ENCODE data around the gene TEX13C.

DNA sequence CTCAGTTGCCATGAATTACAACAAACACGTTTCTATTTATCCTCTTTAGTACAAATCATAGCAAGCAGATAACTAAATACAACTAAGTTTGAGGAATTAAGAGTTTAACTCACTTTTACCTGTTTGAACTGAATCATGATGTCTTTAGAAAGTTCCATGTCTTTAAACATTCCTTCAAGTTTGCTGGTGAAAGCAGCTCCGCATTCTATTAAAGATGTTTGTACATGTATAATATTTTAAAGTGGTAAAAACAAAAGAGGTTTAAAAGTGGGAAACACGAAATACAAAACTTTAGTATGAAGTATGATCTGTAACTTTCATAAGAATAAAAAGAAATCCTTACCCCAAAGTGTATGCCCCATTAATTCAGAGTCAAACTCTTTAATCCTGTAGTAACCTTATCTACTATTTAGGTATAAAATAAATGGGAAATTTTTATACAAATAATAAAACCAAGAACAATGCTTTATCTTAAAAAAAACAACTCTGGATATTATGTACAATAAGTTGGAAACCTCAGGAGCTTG, 22.7 kb downstream of the CUL4B start:
- CAGE, long polyA plus RNA: no peak
- RRBS: no CpG with 5 or more reads among the region's 3 CpGs

- CAGE, long polyA plus RNA: no peak
- RRBS: 2% methylated on average over 9 of the region's 28 CpGs
These were observed 592 bp upstream of the CUL4B start for GRCh38 chrX:120561288-120561819.

- CAGE, long polyA plus RNA: no peak
- RRBS: no CpG with 5 or more reads among the region's 10 CpGs
These were observed 250.4 kb downstream of the THOC2 start for GRCh38 chrX:123482327-123482978.

DNA sequence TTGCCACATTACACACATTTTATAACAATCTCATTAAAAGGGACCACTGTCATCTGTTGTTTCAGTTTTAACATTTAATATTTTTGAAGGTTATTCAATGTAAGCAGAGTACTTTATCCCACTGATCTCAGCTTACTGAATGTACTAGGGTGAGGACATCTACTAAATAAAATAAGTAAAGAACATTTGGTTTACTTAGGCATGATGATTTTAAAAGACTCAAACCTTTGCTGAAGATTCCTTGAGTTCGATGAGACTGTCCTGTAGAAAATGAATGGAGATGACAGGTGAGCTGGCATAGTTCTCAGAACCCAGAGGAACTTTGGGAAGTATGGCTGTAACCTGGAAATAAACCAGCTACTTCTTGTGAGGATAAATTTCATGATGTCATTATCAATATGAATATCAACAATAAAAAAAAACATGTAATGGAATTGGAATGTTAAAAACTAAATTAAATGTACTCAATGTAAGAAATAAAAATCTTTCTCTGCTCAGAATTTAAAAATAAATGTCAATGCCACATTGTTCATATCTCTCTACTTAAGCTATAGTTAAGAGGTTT, 113.6 kb downstream of the THOC2 start:
- CAGE, long polyA plus RNA: no peak
- RRBS: no CpG with 5 or more reads among the region's 1 CpG

- CAGE, long polyA plus RNA: no peak
- RRBS: no CpG with 5 or more reads among the region's 4 CpGs
These were observed 110.2 kb downstream of the THOC2 start for GRCh38 chrX:123622628-123622981.

DNA sequence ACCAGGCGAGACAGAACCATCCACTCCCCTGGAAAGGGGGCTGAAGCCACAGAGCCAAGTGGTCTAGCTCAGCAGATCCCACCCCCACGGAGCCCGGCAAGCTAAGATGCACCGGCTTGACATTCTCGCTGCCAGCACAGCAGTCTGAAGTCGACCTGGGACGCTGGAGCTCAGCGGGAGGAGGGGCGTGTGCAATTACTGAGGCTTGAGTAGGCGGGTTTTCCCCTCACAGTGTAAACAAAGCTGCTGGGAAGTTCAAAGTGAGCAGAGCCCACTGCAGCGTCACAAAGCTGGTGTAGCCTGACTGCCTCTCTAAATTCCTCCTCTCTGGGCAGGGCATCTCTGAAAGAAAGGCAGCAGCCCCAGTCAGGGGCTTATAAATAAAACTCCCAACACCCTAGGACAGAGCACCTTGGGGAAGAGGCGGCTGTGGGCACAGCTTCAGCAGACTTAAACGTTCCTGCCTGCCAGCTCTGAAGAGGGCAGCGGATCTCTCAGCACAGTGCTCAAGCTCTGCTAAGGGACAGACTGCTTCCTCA, 84.3 kb downstream of the THOC2 start:
- CAGE, long polyA plus RNA: no peak
- RRBS: no CpG with 5 or more reads among the region's 14 CpGs

- CAGE, long polyA plus RNA: no peak
- RRBS: no CpG with 5 or more reads among the region's 10 CpGs
These were observed 12.4 kb downstream of the XIAP start for GRCh38 chrX:123872216-123872641.

GRCh38 chrX:124426880-124427261, 80.5 kb downstream of the SH2D1A start:
- CAGE, long polyA plus RNA: no peak
- RRBS: no CpG with 5 or more reads among the region's 6 CpGs

GRCh38 chrX:125319635-125320101, at the start of gene TEX13C:
Gene TEX13C (plus strand): TSS chrX:125319871.
- CAGE, long polyA plus RNA: no peak
- RRBS: no CpG with 5 or more reads among the region's 19 CpGs

GRCh38 chrX:125898661-125898955, 267.5 kb downstream of the DCAF12L2 start:
- CAGE, long polyA plus RNA: no peak
- RRBS: no CpG with 5 or more reads among the region's 1 CpG

DNA sequence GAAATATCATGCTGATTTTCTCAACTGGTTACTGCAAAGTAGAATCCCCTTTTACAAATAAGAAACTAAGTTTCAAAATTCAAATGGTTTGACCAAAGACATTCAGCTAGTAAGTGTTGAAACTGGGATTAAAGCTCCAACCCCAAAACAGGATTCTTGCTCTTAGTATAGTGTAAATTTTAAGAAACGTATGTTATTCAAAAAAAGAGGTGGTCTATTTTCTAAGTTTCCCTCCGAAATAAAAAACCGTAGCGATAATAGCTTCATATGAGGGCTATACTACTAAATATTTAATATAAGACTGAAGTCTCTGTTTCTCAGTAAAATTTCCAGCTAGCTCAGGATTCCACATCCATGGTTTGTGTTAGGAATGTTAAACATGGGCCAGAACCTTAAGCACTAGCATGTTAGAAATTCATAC, 63.0 kb upstream of the PRR32 start:
- CAGE, long polyA plus RNA: no peak
- RRBS: no CpG with 5 or more reads among the region's 4 CpGs

- CAGE, long polyA plus RNA: no peak
- RRBS: no CpG with 5 or more reads among the region's 2 CpGs
These were observed 432.2 kb downstream of the SMARCA1 start for GRCh38 chrX:129091017-129091629.

GRCh38 chrX:129539559-129539891, 534 bp upstream of the OCRL start:
- CAGE, long polyA plus RNA: no peak
- RRBS: no CpG with 5 or more reads among the region's 4 CpGs

DNA sequence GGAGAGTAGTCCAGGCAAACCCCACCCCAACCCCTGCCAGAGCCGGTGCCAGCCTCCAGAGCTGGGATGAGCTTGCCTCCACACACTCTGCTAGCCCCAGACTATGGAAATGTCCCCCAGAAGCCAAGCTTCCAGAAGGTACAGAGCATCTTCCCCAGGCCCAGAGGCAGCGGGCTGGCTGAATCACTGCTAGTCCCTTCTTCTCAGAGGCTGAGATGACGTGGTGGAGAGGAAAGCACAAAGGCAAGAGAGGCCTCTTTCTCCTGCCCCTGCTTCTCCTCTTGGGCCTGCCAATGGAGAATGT, 2.0 kb downstream of the SASH3 start:
- CAGE, long polyA plus RNA: no peak
- RRBS: no CpG with 5 or more reads among the region's 3 CpGs

DNA sequence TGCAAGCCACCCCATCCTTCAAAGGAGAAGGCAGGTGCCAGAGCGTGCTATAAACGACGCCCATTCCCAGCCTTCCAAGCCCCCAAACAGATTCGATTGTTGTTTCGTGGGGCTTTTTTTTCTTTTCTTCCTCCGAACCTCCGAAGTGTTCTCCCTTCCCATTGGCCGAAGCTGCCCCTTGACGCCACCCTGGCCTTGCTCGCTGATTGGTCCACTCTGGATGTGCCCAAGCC, 25.3 kb downstream of the UTP14A start:
- CAGE, long polyA plus RNA: no peak
- RRBS: no CpG with 5 or more reads among the region's 10 CpGs

DNA sequence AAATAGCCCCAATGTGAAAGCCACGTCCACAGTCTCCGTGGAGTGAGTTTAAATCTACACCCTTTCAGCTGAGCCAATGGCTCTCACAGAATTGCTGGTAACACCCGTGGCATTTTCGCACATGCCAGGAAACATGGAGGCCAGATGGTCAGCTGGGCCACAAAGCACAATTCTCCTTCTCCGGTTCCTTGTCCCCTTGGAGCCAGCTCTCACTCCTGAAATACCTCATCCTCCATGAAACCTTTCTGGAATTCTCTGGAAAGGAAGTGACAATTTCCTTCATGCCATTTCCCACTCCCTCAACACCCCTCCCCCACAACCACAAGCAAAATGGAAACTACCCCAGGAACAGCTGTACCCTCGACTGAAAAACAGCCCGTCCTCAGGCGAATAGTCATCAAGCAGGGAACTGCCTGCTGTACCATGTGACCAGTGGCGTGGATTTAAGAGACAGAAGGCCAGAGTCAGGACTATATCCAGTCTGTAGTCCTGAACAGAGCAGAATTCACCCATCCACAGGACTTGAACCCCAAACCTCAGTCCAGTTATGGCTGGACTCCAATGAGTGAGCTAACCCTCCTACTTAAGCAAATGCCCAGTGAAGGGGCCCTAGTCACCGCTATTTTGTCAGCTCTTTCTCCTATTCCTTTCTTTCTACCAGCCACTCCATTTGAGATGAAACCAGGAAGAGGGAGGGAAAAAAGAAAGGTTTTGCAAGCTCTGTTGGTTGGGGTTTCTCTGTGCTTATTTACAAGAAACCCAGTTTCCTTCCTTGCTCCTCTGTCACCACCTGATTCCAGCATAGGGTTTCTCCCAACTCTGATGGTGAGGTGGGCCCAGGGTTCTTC, 24.6 kb downstream of the ELF4 start:
- CAGE, long polyA plus RNA: no peak
- RRBS: no CpG with 5 or more reads among the region's 10 CpGs

GRCh38 chrX:130097523-130098232, 12.6 kb downstream of the ELF4 start:
- CAGE, long polyA plus RNA: no peak
- RRBS: 34% methylated on average over 4 of the region's 13 CpGs

DNA sequence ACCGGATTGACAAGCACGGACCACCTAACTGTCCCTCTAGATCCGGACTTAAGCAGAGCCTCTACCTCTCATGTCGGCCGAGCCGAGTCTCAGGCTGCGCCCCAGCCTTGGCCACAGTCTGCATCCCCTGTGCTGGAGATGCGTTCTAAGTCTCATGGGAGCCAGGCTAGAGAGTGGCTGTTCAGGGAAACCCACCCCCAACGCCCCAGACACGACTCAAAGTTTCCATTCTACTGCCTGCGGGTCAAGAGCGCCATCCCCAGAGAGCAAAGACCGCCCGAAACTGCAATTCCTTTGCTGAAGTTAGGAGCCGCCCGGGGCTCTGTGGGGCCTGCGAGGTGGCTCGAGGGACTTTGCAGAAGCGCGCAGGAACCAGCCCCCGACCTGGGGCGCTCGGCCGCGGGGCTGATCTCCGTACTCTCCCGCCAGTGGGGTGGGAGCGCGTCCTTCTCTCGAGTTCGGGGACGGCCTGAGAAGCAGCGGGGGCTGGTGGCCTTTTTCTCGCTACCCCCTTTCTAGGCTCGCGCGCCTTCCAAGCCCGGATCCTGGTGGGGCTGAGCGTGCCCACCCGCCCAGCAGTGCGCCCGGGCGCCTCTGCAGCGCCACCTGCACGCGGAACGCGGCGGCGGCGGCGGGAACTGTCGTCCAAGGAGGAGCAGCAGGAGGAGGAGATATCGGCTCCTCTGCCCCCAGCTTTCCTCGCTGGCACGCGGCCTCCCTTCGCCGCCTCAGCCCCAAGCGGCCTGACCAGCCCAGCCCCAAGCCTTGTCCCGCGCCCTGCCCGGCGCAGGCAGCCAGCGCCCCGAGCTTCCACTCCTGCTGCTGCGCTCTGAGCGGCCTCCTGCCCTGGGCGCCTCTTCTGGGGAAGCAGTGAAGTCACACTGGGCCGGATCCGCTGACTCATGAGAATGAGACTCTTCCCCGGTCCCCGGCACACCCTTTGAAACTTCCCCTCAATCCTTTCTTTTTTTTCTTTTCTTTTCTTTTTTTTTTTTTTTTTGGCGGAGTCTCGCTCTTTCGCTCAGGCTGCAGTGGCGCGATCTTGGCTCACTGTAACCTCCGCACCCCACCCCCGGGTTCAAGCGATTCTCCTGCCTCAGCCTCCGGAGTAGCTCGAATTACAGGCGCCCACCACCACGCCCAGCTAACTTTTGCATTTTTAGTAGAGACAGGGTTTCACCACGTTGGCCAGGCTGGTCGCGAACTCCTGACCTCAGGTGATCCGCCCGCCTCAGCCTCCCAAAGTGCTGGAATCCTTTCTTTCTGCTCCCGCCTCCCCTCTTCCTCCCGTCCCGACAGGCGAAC, 10.4 kb upstream of the ELF4 start:
- CAGE, long polyA plus RNA: no peak
- RRBS: 3% methylated on average over 10 of the region's 94 CpGs

GRCh38 chrX:130174147-130174611, 2.4 kb downstream of the RAB33A start:
- CAGE, long polyA plus RNA: no peak
- RRBS: no CpG with 5 or more reads among the region's 8 CpGs

- CAGE, long polyA plus RNA: no peak
- RRBS: no CpG with 5 or more reads among the region's 2 CpGs
These were observed 8.3 kb downstream of the ZNF280C start for GRCh38 chrX:130260356-130260831.

All from AG04450 (cell line).